ENCODE results near the gene ALDH1A2.

DNA sequence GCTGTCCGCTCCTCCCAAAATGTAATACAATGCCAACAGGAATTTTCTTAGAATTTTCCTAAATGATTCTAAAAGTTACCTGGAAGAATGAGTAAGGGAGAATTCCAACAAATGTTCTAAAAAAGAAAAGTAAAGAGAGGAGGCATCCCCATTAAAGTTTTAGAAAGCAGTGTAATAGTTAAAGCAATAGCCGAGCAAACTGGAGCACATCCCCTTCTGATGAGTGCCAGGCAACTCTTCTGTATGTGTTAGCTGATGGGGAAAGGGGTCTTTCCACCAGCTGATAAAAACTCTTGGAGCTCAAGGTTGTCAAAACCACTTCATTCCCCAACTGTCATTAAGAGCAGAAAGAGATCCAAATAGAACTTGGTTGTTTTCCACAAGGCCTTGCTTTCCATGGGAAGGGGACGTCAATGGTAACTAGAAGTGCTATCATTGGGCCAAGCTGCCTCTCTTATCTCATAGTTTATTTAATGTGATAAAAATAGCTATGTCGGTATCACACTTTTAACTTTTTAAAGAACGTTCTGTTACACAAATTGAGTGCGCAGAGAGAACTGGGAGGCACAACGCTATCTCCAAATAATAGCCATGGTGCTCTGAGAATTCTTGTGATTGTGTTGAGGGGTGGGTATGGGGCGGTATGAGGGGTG, 116.9 kb downstream of the POLR2M start:
- RAMPAGE, long total RNA = no peak
- RRBS = no CpG with 5 or more reads among the region's 8 CpGs

GRCh38 chr15:57921361-57921863, 144.1 kb downstream of the ALDH1A2 start:
- RAMPAGE, long total RNA = no peak
- RRBS = no CpG with 5 or more reads among the region's 2 CpGs

DNA sequence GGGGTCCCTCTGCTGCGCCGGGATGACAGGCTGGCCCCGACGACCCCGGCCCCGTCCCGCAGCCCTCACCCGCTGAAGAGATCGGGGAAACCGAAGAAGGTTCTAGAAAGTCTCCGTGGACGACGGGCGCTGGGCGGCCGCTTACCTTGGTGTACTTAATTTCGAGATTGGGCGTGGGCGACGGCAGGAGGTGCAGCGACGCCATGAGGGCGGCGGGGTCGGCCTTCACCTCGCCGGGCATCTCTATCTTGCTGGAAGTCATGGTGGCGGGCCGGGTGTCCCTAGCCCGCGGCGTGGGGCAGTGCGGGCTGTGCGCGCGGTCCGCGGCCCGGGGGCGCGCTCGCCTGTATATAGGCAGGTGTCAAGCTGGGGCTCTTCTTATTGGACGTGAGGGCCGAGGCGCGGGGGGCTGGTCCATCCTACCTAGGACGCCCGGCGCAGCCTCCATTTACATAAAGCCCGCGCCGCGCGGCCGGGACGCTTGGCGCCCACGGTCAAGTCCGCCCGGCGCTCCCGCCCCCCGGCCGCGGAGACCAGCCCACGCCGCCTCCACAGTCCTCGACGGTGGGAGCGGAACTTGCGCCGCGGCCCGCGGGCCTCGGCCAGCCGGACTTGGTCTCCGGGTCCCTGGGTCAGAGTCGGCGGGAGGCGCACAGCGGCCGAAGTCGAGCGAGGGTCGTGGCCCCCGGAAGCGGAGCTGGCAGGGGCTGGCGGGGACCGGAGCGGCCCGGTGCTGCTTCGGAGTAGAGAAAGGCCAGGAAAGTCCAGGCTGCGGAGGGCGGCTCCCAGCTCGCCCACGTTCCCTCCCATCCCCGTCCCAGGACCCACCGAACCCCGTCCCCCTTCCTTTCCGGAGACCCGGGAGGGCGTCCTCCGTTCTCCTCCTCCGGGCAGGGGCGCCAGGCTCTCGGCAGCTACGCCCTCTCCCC, at the start of gene ALDH1A2:
ALDH1A2 (minus strand) TSS at position 323 of the 929 bp plus-strand sequence.
- RAMPAGE, long total RNA = no peak
- RRBS = 1% methylated on average over 38 of the region's 108 CpGs

GRCh38 chr15:58066318-58067188, 1.0 kb upstream of the ALDH1A2 start:
- RAMPAGE, long total RNA = no peak
- RRBS = 2% methylated on average over 12 of the region's 37 CpGs

- RAMPAGE, long total RNA = no peak
- RRBS = no CpG with 5 or more reads among the region's 3 CpGs
These were observed 9.0 kb downstream of the AQP9 start for GRCh38 chr15:58147267-58147582.

- RAMPAGE, long total RNA = no peak
- RRBS = no CpG with 5 or more reads among the region's 6 CpGs
These were observed 120.7 kb downstream of the AQP9 start for GRCh38 chr15:58258878-58259215.

DNA sequence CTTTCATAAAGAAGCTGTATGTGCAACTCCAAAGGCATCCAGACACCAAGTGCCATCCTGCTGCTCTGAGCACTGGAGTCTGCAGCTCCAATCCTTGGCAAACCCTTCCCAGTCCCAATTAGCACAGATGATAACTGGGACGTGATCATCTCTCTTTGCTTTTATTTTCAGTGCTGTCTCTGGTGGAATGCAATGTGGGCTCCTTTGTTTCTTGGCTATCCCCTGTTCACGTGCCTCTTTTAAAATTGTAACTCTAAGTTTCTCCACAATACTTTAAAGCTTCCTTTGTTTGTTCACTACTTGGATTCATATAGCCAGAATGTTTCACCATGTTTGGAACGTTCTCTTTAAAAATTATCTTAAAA, 141.0 kb downstream of the AQP9 start:
- RAMPAGE, long total RNA = no peak
- RRBS = no CpG with 5 or more reads among the region's 3 CpGs

- RAMPAGE, long total RNA = no peak
- RRBS = no CpG with 5 or more reads among the region's 10 CpGs
These were observed 101.5 kb upstream of the LIPC start for GRCh38 chr15:58330020-58330913.

GRCh38 chr15:58332973-58333428, 98.8 kb upstream of the LIPC start:
- RAMPAGE, long total RNA = no peak

GRCh38 chr15:58392010-58392522, 39.7 kb upstream of the LIPC start:
- RAMPAGE, long total RNA = no peak
- RRBS = no CpG with 5 or more reads among the region's 4 CpGs

GRCh38 chr15:58401764-58402443, 29.9 kb upstream of the LIPC start:
- RAMPAGE, long total RNA = no peak
- RRBS = no CpG with 5 or more reads among the region's 10 CpGs

GRCh38 chr15:58433266-58433842, 1.6 kb downstream of the LIPC start:
- RAMPAGE, long total RNA = no peak
- RRBS = no CpG with 5 or more reads among the region's 7 CpGs

- RAMPAGE, long total RNA = no peak
- RRBS = no CpG with 5 or more reads among the region's 7 CpGs
These were observed 45.5 kb downstream of the LIPC start for GRCh38 chr15:58477127-58477906.

DNA sequence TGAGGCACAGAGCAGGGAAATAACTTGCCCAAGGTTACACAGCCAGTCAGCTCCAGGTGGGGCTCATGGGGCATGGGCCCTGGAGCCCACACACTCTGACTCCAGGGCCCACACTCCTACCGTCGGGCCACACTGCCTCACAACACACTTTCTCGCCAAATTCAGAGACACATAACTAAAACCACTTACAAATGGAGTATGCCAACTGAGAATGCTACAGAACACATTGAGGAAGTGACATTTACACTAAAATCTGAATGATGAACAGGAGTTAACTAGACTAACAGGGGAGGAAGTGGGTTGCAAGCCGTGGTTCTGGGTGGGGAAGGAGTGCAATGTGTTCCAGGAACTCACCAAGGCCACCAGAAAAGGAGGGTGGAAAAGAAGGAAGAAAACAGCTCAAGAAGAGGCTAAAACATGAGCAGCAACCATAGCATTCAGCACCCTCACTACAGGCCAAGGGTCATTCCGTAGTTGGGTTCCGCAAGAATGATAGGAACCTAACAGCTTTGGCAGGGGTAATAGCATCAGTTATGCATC, 52.9 kb downstream of the LIPC start:
- RAMPAGE, long total RNA = no peak
- RRBS = no CpG with 5 or more reads among the region's 6 CpGs

- RAMPAGE, long total RNA = no peak
- RRBS = no CpG with 5 or more reads among the region's 2 CpGs
These were observed 85.3 kb downstream of the LIPC start for GRCh38 chr15:58517142-58517448.

- RAMPAGE, long total RNA = no peak
- RRBS = no CpG with 5 or more reads among the region's 4 CpGs
These were observed 136.3 kb downstream of the LIPC start for GRCh38 chr15:58568033-58568600.

DNA sequence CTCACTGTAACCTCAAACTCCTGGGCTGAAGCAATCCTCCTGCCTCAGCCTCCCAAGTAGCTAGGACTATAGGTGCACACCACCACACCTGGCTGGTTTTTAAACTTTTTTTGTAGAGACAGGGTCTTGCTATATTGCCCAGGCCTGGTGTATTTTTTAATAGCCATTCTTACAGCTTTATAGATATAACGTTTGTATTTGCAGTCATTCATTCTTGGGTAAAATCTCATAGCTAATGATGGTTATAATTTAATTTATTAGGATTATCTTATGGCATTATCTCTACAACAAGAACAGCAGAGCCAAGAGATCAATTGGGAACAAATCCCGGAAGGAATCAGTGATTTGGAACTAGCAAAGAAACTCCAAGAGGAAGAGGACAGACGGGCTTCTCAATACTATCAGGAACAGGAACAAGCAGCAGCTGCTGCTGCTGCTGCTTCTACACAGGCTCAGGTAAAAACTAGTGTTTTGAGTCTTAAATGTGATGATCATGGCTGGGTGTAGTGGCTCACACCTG, 80.5 kb downstream of the MINDY2 start:
- RAMPAGE, long total RNA = no peak
- RRBS = no CpG with 5 or more reads among the region's 3 CpGs

GRCh38 chr15:59124237-59124801, 19.4 kb downstream of the CCNB2 start:
- RAMPAGE, long total RNA = no peak
- RRBS = no CpG with 5 or more reads among the region's 3 CpGs

GRCh38 chr15:59191733-59192239, 14.9 kb upstream of the LDHAL6B start:
- RAMPAGE, long total RNA = no peak
- RRBS = no CpG with 5 or more reads among the region's 8 CpGs

- RAMPAGE, long total RNA = no peak
- RRBS = no CpG with 5 or more reads among the region's 8 CpGs
These were observed 1.9 kb downstream of the LDHAL6B start for GRCh38 chr15:59208533-59209017.

All from epithelial cell of alveolus of lung (primary cell).